Lung (tissue), 4 donors: ENCODE data around the gene SURF1.

DNA sequence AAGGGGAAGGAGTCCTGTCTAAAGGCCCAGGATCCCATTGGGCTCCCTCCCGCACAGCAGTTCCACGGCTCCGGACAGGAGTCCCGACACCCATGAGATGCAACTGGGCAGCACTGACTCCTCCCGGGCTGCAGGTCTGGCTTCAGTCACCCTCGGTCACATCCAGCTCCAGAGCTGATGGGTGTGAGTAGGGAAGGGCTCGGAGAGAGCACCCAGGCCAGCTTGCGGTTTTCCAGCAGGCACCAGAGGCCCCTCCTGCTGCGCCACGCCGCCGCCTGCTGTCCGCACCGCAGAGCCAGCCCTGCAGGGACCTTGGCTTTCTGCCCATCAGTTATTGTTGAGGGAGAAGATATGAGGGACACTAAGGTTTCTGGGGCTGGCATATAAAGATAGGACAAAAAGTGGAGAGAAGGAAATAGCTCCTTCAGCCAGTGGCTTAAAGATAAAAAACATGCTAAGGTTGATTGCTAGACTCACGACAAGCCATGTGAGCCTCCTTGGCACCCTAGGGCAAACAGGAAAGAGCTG lies 79.1 kb downstream of the AK8 start:
- PRO-cap, result no peak
- RAMPAGE, long total RNA, result no peak
- RRBS, result 63% methylated on average over 3 of the region's 15 CpGs

DNA sequence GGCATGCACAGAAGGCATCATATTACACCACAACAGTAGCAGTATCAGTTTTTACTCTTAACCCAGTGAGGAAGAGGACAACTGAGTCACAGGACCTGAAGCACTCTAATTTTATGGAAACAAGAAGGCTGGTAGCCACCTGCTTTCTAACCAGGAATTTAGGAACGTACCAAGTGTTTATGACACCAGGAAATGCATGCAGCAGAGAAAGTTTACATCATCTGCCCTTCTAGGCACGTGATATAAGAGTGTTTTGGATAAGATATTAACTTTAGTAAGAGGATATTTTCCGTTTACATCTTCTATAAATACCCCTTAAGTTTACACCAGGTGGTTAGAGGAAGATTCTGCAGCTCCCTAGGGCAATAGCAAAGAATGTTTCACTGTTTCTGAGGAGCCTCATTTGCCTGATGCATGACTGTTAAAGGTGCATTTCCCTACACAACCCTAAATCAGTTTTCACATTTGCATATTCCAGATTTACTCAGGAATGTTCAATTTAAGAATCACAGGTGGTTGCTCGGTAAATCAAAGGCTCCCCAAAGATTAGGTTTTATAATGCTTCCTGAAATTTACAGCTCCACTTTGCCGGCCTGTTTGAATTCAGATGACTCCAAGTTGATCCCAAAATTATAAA lies 1.8 kb downstream of the TSC1 start:
- PRO-cap, result no peak
- RAMPAGE, long total RNA, result no peak
- RRBS, result no CpG with 5 or more reads among the region's 5 CpGs

DNA sequence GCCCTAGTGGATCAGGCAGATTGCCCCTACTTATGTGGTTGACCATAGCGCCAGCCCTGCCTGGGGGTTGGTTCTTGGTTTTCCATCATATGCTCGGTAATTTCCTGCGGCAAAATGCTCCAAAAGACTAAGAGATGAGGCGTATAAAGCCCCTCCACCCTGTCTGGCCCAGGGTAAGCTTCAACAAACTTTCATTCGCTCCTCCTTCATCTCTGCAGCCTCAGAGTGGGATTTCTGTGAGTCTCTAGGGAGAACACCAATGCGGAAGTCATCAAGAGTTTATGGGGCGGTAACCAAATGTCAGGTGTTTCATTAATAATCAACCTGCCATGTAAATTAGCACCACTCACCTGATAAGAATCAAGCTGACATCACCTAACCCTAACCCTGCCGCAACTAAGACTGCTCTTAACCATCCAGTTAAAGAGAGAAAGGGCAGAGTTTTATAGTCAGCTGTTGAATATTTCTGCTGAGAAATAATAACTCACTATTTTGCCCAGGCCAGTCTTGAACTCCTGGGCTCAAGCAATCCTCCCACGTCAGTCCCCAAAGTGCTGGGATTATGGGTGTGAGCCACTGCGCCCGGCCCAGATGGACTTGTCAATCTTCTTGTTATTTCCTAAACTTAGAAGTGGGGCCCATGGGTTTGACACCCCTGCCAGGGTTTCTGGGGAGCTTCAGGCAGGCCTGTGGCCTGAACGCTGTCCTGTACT lies 7.8 kb upstream of the GFI1B start:
- PRO-cap, result no peak
- RAMPAGE, long total RNA, result no peak
- RRBS, result no CpG with 5 or more reads among the region's 12 CpGs

- PRO-cap, result no peak
- RAMPAGE, long total RNA, result no peak
- RRBS, result 30% methylated on average over 4 of the region's 9 CpGs
These were observed 25.5 kb downstream of the GFI1B start for GRCh38 chr9:133004024-133004343.

- PRO-cap, result no peak
- RAMPAGE, long total RNA, result no peak
- RRBS, result no CpG with 5 or more reads among the region's 22 CpGs
These were observed 7.7 kb upstream of the CEL start for GRCh38 chr9:133054017-133054585.

GRCh38 chr9:133060894-133061747 lies 660 bp upstream of the CEL start:
- PRO-cap, result no peak
- RAMPAGE, long total RNA, result no peak
- RRBS, result no CpG with 5 or more reads among the region's 21 CpGs

GRCh38 chr9:133066725-133067527 lies 5.1 kb downstream of the CEL start:
- PRO-cap, result no peak
- RAMPAGE, long total RNA, result no peak
- RRBS, result no CpG with 5 or more reads among the region's 24 CpGs

DNA sequence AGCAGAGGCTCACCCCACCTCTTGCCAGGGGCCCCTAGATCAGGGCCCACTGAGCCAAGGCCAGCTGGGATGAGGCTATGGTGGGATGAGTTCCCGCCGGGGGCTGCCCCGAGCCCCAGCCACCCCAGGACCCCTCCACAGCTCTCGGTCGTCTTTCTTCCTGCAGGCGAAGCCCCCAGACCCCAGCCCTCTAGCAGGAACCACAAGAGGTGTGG lies 11.8 kb downstream of the RALGDS start:
- PRO-cap, result no peak
- RAMPAGE, long total RNA, result no peak
- RRBS, result no CpG with 5 or more reads among the region's 6 CpGs

GRCh38 chr9:133116387-133117122 lies 4.5 kb downstream of the RALGDS start:
- PRO-cap, result no peak
- RAMPAGE, long total RNA, result no peak
- RRBS, result no CpG with 5 or more reads among the region's 19 CpGs

- PRO-cap, result no peak
- RAMPAGE, long total RNA, result no peak
- RRBS, result no CpG with 5 or more reads among the region's 9 CpGs
These were observed 16.3 kb upstream of the RALGDS start for GRCh38 chr9:133137377-133137772.

- PRO-cap, result no peak
- RAMPAGE, long total RNA, result no peak
- RRBS, result no CpG with 5 or more reads among the region's 11 CpGs
These were observed 15.3 kb downstream of the GBGT1 start for GRCh38 chr9:133148451-133148706.

DNA sequence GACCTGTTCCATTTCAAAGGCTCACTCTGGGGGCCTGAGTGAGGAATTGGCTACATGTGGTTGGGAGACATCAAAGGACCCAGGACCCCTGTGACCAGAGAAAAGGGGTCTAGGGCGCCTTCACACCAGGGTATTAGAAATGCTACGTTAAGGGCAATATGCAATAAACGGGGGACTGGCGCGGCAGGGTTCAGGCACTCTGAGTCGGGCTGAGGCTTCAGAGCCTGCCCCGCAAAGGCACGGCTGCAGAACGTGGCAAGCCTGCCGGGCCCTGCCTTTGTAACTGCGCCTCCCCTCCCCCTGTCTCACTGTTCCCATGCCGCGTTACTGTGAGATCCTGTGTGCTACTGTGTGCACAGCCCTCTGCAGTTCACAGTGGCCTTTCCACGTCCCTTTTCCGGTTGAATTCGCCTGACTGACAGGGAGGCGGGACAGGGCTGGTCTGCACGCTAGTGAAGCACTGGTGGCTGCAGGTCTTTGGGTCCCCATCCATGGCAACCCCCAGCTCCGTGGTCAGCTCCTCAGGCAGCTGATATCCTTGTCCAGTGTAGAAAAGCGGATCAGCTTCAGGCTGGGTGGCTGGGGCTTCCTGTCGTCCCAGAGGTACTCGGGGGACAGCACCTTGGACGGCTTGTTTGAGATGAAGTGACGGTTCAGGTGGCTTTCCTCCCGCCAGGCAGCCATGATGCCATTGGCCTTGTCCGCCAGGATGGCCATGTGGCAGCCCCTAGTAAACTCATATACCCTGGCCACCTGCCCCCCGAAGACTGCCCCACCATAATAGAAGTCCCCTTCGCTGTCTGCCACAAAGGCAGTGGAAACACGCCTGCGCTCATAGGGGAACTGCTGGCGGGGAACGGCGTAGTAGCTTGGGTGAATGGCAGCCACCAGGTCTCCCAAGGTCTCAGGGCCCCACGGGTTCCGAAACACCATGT lies 10.4 kb downstream of the GBGT1 start:
- PRO-cap, result no peak
- RAMPAGE, long total RNA, result no peak
- RRBS, result no CpG with 5 or more reads among the region's 35 CpGs

DNA sequence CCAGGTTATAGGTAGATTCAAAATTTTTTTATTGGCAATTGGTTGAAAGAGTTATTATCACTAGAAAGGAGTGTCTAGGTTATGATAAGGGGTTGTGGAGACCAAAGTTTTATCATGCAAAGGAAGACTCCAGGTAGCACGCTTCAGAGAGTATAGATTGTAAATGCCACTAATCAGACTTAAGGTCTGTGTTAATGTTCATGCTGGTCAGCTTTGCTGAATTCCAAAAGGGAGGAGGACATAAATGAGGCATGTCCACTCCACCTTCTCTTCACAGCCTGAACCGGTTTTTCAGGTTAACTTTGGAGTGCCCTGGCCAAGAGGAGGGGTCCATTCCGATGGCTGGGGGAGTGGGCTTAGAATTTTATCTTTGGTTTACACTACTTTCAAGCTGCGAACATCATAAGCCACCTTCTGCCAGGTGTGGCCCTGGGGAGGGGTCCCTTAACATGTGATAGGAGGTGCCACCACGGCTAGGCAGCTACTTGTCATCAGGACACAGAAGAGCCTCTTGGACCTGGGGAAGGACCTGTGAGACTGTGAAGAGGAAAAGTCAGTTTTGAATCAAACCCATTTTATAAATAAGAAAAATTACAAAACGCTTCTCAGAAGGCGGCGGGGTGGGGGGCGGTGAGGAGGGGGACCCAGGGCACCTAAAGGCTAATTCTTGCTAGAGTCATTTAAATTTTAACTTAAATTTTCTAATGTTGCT lies 41.7 kb upstream of the OBP2B start:
- PRO-cap, result no peak
- RAMPAGE, long total RNA, result no peak
- RRBS, result no CpG with 5 or more reads among the region's 9 CpGs

- PRO-cap, result no peak
- RAMPAGE, long total RNA, result no peak
- RRBS, result no CpG with 5 or more reads among the region's 12 CpGs
These were observed 2.9 kb downstream of the RPL7A start for GRCh38 chr9:133350688-133351492.

DNA sequence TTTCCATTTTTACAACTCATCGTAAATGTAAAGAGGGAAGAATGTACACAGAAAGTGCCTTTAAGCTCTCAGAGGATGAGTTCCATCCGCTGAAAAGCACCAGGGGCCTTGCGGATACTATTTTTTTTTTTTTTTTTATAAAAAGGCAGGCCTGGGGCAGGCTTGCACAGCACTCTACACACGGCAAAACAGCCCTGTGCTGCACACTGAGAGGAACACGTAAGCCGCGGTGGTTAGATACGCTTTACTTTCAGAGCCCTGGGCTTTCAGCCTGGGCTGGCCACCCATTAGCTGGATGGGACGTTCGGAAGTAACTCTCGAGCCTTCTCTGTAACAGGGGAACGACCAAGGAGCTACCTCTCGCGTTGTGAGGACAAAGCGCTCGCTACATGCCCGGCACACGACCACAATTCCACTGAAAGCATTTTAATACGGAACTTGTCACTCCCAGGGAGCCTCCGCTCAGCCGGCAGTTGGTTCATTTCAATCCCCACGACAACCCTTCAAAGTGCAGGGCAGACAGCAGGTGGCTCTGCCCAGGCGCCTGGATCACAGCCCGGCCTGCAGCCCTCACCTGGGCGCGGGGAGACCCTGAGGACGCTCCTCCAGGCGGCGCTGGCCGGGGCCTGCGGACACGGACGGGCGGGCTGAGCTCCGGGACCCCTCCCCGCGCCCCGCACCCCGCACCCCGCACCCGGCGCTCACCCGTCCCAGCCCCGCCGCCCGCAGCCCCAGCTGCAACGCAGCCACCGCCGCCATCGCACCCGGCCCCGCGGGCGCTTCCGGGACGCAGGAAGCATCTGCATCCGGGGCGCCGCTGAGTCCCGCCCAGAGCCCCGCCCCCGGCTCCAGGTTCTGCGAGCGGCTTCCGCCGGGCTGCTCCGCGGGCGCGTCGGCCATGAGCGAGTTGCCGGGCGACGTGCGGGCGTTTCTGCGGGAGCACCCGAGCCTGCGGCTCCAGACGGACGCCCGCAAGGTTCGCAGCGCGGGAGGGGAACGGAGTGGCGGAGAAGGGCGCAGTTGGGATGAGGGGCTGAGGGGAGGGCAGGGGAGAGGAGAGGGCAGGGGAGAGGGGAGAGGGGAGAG lies at the start of gene SURF1:
Gene SURF1 (minus strand): TSS at position 793 of the 1,086 bp plus-strand sequence.
- PRO-cap, result bidirectional peak, plus-strand start at position 881 of the sequence, minus-strand start at position 774 of the sequence
- RAMPAGE, long total RNA, result start-site peak on the plus strand centred at position 870 of the sequence, 52 bp wide, 202 and 26 reads in 2 replicates
- RRBS, result 1% methylated on average over 47 of the region's 89 CpGs

DNA sequence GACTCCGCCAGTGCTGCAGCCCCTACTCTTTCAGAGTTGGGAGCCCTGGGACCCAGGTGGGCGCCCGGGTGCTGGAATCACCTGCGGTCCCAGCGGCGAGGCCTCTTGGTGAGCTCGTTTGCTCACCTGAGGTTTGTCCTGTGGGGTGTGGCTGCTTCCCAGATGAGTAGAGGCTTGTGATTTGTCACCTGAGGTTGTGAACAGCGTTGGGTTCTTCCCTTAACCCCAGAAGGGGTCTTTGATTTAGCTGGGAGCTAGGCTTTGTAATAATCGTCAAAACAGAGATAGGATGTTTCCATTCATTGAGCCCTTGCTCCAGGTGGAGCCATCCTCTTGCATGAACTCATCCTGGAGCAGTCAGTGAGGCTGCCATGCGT lies 765 bp downstream of the SURF2 start:
- PRO-cap, result no peak
- RAMPAGE, long total RNA, result no peak
- RRBS, result no CpG with 5 or more reads among the region's 10 CpGs

DNA sequence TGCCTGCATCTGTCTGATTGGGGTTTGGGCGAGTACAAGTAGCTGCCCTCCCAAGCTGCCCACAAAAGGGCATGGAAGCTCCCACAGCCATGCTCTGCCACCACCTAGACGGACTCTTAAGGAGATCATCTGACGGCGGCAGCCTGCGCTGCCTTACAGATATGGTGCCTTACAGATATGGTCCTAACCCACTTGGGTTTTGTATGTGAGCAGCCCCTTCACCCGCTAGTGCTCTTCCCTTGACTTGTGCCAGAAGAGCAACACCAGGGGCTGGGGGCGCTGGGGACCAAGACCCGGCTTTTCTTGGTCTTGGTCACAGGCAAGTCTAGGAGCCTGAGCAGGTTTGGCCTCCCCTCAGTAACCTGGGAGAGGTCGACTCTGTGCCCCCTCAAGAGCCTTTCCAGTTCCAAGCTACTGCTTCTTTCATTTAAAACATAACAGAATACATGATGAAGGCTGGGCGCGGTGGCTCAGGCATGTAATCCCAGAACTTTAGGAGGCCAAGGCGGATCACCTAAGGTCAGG lies 2.9 kb downstream of the SURF4 start:
- PRO-cap, result no peak
- RAMPAGE, long total RNA, result no peak
- RRBS, result no CpG with 5 or more reads among the region's 12 CpGs

GRCh38 chr9:133419024-133419636 lies 1.3 kb upstream of the REXO4 start:
- PRO-cap, result no peak
- RAMPAGE, long total RNA, result no peak
- RRBS, result no CpG with 5 or more reads among the region's 16 CpGs

DNA sequence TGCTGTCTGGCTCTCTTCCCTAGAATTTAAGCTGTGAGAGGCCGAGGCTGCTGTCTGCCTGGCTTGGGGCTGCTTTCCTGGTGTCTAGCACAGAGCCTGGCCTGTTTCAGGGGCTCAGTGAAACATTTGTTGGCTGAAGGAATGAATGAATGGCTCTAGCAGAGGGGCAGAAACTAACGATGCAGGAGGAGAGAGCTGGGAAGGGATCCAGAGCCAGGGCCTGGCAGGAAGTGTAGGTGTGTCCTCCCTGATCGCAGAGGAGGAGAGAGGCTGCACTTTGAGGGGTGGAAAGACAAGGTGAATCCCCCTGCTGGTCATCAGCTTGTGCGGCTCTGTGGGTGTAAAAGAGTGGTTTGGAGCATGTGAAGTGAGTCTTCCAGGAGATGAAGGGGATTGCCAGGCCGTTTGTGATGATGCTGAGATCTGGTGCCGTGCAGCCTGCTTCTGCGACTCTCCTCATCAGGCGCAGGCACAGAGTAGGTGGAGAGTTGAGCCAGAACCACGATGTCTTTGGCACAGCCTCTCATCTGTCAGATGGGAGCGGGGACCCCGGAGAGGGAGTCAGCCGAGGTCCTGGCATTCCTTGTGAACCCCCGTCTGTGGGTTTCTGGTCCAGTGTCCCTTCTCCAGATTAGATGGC lies 544 bp upstream of the ADAMTS13 start:
- PRO-cap, result no peak
- RAMPAGE, long total RNA, result no peak
- RRBS, result 70% methylated on average over 2 of the region's 13 CpGs

- PRO-cap, result no peak
- RAMPAGE, long total RNA, result no peak
- RRBS, result no CpG with 5 or more reads among the region's 6 CpGs
These were observed 5.6 kb downstream of the ADAMTS13 start for GRCh38 chr9:133427766-133428154.